Liver (tissue), 9 donors: ENCODE data around the genes RHAG, PKHD1, TRAM2 and GSTA1.

GRCh38 chr6:49459040-49459599, 3.9 kb downstream of the MMUT start:
- PRO-cap, 5 experiments, result no peak in any of the 5 experiments
- RAMPAGE, long total RNA, 2 experiments, result no peak in any of the 2 experiments
- RRBS, result no CpG with 5 or more reads among the region's 4 CpGs

- PRO-cap, 5 experiments, result no peak in any of the 5 experiments
- RAMPAGE, long total RNA, 2 experiments, result no peak in any of the 2 experiments
- RRBS, result no CpG with 5 or more reads among the region's 1 CpG
Observed at GRCh38 chr6:49500877-49501280, 1.2 kb downstream of the GLYATL3 start.

DNA sequence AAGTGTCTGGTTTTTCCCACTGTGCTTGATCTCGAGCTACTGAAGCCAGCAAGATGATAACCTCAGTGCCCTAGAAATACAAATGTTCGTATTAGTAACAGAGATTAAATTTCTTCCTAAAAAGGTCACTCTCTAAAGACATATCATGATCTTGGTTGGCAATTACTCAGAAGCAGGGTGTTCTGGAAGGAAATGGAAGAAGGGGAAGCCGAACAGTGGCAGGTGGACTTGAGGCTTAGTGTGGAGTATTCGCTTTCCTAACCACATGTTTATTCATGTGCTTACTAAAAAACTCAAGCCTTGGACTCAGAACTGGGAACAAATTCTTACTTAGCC, 20.1 kb downstream of the C6orf141 start:
- PRO-cap, 5 experiments, result peak in 2 of 5 experiments; most common minus-strand start position 271 of the sequence (in 2)
- RAMPAGE, long total RNA, 2 experiments, result no peak in any of the 2 experiments
- RRBS, result no CpG with 5 or more reads among the region's 4 CpGs

- PRO-cap, 5 experiments, result no peak in any of the 5 experiments
- RAMPAGE, long total RNA, 2 experiments, result start-site peak on the minus strand in 1 of 2 experiments, at chr6:49636797-49636874 at its widest, 2,250 to 3,128 reads per replicate
- RRBS, result no CpG with 5 or more reads among the region's 3 CpGs
Observed at GRCh38 chr6:49636660-49637098, at the start of gene RHAG. RHAG (minus strand) TSS chr6:49636839.

DNA sequence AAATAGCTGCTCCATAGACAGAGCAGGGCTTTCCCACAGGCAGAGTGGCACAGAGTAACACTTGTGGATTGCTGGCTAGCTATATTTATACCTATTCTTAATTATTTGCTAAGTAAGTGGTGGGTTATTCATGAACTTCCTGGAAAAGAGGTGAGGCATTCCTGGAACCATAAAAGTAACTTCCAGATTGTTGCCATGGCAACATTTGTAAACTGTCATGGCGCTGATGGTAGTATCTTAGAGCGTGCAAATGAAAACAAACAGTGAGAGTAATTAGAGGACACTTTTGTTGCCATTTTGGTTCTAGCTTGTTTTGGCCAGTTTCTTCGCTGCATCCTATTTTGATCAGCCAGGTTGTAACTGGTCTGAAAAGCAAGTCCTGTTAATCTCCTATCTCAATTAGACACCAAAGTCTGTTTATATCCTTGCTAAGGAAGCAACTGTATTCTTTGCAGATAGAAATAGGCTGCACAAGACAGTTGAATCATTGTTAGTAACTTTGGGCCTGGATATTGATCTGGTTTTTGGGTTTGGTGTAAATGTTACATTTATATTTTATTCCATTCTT, 23.9 kb downstream of the DEFB114 start:
- PRO-cap, 5 experiments, result no peak in any of the 5 experiments
- RAMPAGE, long total RNA, 2 experiments, result no peak in any of the 2 experiments
- RRBS, result no CpG with 5 or more reads among the region's 3 CpGs

DNA sequence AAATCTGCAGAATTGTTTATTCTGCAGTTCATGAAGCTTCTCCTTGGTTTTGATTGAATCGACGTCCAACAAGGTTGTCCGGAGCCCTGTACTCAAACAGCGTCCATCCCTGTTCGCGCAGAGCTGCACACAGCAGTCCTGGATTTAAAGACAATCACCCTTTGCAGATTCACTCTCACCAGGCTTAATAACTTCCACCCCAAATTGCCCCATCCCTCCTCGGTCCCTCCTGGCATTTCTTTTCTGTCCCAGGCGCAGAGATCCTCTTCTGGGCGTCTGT, 1.4 kb upstream of the TFAP2B start:
- PRO-cap, 5 experiments, result no peak in any of the 5 experiments
- RAMPAGE, long total RNA, 2 experiments, result no peak in any of the 2 experiments
- RRBS, result no CpG with 5 or more reads among the region's 9 CpGs

- PRO-cap, 5 experiments, result no peak in any of the 5 experiments
- RAMPAGE, long total RNA, 2 experiments, result no peak in any of the 2 experiments
- RRBS, result 9% methylated on average over 11 of the region's 39 CpGs
Observed at GRCh38 chr6:50820227-50821258, 1.9 kb downstream of the TFAP2B start.

DNA sequence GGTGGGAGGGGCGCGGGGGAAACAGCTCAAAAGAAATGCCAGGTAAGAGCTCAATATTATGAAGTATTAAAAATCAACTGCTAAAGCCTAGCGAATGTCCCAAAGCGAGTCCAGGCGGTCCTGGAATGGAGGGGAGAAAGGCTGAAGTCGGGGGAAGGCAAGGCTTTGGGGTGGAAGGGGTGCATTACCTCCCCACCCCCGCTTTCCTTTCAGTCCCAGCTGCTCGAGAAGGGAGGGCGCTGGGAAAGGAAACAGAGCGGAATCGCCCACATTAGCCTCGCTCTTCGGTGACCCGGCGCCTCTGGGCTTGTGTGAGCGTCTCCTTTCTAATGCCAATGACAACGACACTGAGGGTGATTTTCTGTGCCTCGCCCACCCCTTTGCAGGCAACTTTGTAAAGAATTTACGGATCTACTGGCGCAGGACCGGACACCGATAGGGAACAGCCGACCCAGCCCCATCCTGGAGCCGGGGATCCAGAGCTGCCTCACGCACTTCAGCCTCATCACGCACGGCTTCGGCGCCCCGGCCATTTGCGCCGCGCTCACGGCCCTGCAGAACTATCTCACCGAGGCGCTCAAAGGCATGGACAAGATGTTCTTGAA, 24.1 kb downstream of the TFAP2B start:
- PRO-cap, 5 experiments, result no peak in any of the 5 experiments
- RAMPAGE, long total RNA, 2 experiments, result no peak in any of the 2 experiments
- RRBS, result 17% methylated on average over 10 of the region's 36 CpGs

GRCh38 chr6:50850155-50850990, 31.7 kb downstream of the TFAP2B start:
- PRO-cap, 5 experiments, result no peak in any of the 5 experiments
- RAMPAGE, long total RNA, 2 experiments, result no peak in any of the 2 experiments
- RRBS, result 13% methylated on average over 29 of the region's 57 CpGs

GRCh38 chr6:51121634-51122123, 303.0 kb downstream of the TFAP2B start:
- PRO-cap, 5 experiments, result peak in 1 of 5 experiments; most common plus-strand start chr6:51122041 (in 1)
- RAMPAGE, long total RNA, 2 experiments, result no peak in any of the 2 experiments
- RRBS, result no CpG with 5 or more reads among the region's 16 CpGs

GRCh38 chr6:51513906-51514227, 573.5 kb downstream of the PKHD1 start:
- PRO-cap, 5 experiments, result no peak in any of the 5 experiments
- RAMPAGE, long total RNA, 2 experiments, result no peak in any of the 2 experiments
- RRBS, result no CpG with 5 or more reads among the region's 7 CpGs

- PRO-cap, 5 experiments, result peak in 3 of 5 experiments; most common minus-strand start chr6:52087583 (in 2)
- RAMPAGE, long total RNA, 2 experiments, result no peak in any of the 2 experiments
- RRBS, result no CpG with 5 or more reads among the region's 6 CpGs
Observed at GRCh38 chr6:52087276-52087737, at the start of gene PKHD1. PKHD1 (minus strand) TSS chr6:52087613.

DNA sequence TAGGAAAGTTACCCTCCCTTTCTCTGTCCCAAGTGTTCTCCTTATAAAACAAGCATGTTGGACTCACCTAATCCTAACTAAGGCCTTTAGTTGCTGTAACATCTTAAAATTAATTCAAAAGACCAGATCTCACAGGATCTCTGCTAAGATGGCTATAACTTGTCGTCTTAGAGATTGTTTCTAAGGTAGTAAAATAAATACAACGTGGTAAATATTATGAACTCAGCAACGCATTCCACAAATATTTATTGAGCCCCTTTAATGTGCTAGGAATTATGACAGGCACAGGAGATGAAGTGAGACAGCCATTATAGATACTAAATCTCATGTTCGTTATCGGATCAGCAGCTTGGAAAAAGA, 20.8 kb upstream of the MCM3 start:
- PRO-cap, 5 experiments, result no peak in any of the 5 experiments
- RAMPAGE, long total RNA, 2 experiments, result no peak in any of the 2 experiments
- RRBS, result no CpG with 5 or more reads among the region's 5 CpGs

DNA sequence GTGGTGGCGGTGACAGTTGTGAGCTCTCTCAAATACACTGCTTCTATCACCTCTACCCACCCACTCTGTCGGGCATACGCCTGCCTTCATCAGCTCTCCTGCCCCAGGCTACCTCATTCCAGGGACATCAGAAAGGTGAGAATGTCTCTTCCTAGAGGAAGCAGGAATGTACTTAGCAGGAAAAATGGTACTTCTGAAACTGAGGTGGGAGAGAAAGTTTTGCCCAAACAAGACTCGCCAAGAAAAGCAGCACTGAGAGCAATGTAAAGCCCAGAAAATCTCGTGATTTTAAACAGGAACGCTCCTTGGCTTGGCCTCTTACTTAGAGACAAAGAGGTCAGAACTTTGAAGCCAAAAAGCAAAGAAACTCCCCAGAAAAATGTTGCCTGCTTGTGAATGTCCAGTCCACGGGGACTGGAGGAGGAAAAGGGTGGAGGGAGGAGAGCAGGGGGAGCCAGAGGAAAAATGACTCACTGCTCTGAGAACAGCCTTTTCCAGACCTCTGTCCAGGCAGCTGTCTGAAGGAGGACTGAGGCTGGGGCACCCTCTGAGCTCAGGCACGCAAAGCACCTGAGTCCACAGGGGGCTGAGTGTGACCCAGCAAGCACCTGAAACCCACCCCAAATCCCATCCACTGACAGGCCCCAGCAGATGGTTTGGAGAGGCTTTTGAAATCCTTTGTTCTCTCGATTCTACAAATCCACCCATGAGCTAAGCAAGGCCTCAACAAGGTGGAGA, 64.7 kb downstream of the TRAM2 start:
- PRO-cap, 5 experiments, result no peak in any of the 5 experiments
- RAMPAGE, long total RNA, 2 experiments, result no peak in any of the 2 experiments
- RRBS, result no CpG with 5 or more reads among the region's 9 CpGs

DNA sequence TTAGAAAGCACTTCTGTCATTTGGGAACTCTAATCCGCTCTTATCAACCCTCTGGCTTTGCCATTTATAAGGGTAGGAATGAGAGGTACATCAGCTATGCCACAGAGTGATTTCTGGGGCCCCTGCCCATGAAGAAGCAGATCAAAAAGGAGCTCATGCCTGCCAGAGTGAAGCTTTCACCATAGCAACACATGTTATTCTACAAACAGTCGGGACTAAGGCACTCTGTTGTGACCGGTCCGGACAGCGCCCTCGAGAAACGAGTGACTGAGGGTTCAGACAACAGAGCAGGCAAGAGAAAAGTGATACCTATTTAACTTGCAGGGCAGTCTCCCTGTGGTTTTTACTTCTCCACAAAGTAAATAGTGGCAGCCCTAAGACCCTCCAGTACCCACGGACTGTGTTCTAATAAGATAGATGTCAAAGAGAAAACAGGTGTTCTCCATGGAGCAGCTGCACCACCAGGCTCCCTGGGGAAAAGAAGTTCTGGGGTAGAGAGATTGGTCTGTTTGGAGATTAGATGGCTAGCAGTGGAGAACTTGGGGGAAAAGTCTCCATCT, 5.6 kb downstream of the TRAM2 start:
- PRO-cap, 5 experiments, result no peak in any of the 5 experiments
- RAMPAGE, long total RNA, 2 experiments, result no peak in any of the 2 experiments
- RRBS, result no CpG with 5 or more reads among the region's 8 CpGs

DNA sequence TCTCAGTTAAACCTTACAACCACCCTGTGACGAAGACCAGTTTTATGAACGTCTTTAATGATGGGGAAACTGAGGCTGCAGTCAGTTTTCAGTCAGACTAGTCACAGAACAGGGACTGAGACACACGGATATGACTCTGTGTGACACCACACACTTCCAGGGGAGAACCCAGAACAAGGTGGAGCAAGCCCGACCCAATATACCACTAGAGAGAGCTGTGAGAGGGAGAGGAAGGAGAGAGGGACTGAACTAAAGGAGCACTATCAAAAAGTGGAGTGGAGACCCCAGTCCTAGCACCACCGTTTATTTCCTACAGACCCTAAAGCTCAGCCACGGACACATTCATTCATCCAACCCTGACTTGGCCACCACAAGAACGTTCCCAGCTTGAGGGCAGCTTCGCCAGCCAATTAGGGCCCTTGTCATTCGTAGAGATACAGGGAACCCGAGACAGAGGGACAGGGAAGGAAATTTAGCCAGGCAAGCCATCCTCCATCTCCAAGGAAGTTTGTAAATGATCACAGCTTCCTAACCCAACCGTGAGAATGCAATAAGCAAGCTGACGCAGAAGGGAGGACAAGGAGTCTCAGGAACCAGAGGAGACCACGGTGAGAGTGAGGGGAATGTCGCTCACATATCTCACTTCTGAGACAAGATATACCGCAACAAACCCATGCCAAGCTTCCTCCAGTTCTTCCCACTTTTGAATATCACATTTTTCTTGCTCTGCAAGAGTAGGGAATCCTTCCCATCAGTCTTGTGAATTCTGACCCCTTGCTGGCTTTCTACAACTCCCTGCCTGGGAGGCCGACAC, 1.5 kb downstream of the TRAM2 start:
- PRO-cap, 5 experiments, result no peak in any of the 5 experiments
- RAMPAGE, long total RNA, 2 experiments, result no peak in any of the 2 experiments
- RRBS, result no CpG with 5 or more reads among the region's 16 CpGs

DNA sequence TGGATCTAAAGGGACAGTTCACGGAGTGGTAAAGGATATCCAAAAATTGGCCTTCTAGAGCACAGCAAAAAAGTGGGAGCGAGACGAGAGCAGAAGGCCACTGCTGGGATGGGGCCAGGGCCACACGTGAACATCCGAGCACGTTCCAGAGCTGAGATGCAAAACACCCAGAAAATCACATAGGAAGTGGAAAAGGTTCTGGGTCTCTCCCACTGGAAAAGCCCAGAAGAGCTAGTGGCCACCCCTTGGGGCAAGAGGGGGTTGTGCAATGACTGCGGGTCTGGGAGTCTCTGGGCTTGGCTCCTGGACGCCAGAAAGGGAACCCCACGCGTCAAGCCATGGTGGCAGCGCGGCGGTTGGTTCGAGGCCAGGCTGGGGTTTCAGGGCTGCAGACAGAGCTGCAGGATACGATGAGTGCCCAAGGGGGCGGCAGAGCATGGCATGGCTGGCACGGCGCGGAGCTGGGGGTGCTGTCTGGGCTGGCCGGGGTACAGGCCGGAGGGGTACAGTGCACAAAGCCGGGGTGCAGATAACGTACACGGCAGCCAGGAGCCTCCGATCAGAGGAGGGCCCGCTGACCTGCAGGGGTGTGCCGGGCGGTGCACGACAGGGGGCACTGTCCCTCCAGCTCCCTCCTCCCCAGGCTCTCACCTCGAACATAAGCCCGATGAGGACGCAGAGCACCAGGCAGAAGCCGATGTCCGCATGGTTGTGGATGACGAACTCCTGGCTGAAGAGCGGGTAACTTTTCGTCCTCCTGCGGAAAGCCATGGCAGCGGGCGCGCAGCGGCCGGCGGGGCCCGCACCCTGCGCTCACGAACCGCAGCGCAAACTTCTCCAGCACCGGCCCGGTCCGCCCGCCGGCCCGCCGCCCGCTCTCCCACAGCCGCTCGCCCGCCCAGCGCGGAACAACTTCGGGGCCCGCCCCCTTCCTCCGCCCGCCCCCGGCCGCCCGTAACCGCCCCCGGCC, at the start of gene TRAM2:
Gene TRAM2 (minus strand): TSS at position 916 of the 970 bp plus-strand sequence.
- PRO-cap, 5 experiments, result peak in 5 of 5 experiments; most common plus-strand start position 690 of the sequence (in 3); most common minus-strand start position 884 of the sequence (in 4)
- RAMPAGE, long total RNA, 2 experiments, result start-site peak on the minus strand in 1 of 2 experiments, centred at position 868 of the sequence, 1,043 reads per replicate
- RRBS, result under 1% methylated on average over 25 of the region's 71 CpGs

- PRO-cap, 5 experiments, result peak in 5 of 5 experiments; most common minus-strand start chr6:52803816 (in 5)
- RAMPAGE, long total RNA, 2 experiments, result start-site peak on the minus strand in 2 of 2 experiments, at chr6:52803808-52803886 at its widest, 1,426 to 5,560 reads per replicate
- RRBS, result no CpG with 5 or more reads among the region's 4 CpGs
Observed at GRCh38 chr6:52803574-52803989, at the start of gene GSTA1. GSTA1 (minus strand) TSS chr6:52803816.

GRCh38 chr6:52976469-52977346, 18.4 kb downstream of the GSTA4 start:
- PRO-cap, 5 experiments, result no peak in any of the 5 experiments
- RAMPAGE, long total RNA, 2 experiments, result no peak in any of the 2 experiments
- RRBS, result no CpG with 5 or more reads among the region's 8 CpGs

DNA sequence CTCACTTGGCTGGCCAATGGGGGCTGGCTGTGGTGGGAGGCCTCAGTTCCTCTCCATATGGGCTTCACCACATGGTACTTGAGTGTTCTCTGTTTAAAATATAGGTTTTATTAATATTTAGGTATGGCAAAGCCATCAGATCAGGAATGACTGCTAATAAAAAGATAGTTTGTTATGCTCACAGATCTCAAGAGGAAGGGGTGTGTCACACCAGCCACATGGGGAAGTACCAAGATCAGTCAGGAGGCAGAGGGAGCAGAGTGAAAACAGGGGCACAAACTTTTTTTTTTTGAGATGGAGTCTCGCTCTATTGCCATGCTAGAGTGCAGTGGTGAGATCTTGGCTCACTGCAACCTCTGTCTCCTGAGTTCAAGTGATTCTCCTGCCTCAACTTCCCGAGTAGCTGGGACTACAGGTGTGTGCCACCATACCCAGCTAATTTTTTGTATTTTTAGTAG, 92.1 kb upstream of the GCM1 start:
- PRO-cap, 5 experiments, result no peak in any of the 5 experiments
- RAMPAGE, long total RNA, 2 experiments, result no peak in any of the 2 experiments
- RRBS, result no CpG with 5 or more reads among the region's 2 CpGs